HT1080 (cell line): Measurements from ENCODE around the gene ZACN.

GRCh38 chr17:75498582-75499441, 16.5 kb downstream of the CASKIN2 start:
RAMPAGE:
- cytosol, long total RNA: no peak
- long total RNA: no peak
- nucleus, long total RNA: no peak

DNA sequence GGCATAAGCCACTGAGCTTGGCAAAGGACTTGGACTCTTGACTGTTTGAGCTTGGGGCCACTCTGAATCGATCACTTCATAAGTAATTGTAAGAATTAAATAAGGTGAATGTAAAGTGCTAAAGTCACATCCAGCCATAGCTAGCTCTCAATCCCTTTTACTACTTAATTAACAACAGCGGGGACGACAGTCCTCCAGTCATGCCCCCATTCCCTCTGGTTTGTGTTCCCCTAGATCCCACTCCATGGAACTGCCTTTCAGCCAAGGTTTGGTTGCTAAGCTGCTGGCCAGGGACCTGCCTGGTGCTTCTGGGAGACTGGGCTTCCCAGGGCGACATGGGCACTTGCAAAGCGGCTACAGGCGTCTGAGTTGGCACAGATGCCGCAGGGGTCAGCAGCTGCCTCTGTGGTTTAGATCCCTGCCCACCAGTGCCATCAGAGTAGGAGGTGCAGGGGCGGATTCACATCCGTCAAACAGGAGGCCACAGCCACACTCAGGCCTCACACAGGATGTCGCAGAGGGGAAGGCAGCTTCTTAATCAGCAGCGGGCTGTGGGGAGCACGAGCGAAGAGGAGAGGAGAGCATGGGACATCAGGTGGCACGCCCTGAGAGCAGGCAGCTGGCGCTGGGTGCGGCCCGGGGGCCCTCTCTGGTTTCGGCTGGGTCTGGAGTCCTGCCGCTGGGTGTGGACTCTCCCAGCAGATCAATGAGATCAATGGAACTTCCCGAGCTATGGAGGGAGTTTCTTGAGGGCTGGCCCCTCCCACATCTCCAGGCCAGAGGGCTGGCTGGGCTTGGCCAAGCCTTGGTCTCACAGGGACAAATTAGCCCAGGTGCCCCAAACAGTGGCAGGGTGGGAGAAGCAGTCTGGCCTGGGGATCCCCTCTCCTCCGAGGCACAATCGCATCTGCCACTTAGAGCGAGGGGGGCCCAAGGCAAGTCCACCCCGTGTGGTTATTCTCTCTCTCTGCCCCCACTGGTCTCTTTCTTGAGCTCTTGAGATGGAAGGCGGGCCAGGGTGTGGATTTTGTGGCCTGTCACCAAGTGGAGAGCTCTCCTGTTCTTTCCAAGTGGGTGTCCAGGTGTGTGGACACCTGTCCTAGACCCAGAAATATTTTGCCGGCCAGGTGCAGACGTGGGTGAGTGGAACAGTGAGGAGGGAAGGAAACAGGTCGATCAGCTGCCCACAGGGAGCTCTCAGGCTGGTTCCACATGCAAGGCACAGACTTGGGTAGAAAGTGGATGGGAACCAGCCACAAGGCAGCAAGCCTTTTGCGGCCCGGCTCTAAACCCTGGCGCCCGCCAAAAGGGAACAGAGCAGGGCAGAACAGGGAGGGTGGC, 9.7 kb downstream of the LLGL2 start:
RAMPAGE:
- cytosol, long total RNA: no peak
- long total RNA: no peak
- nucleus, long total RNA: no peak

RAMPAGE:
- cytosol, long total RNA: no peak
- long total RNA: no peak
- nucleus, long total RNA: no peak
Measured at GRCh38 chr17:75589731-75589928, 2.0 kb downstream of the MYO15B start.

DNA sequence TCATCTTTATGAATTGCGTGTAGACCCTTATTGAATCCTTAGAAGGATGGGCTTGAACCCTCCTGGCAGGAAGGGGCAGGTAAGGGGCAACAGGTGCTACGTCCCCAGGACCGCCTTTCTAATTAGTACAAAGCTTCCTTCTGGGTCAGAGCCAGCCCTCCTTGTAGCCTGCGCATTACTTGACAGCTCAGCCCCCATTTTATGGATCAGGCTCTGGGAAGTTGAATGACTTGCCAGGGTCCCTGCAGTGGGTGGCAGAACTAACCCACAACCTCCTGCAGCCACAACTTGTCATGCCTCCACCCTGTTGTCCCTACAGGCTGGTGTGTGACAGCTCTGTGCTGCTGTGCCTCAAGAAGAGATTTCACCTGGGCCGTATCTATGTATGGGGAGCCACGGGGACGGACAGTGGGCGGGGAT, 2.7 kb downstream of the MYO15B start:
RAMPAGE:
- cytosol, long total RNA: no peak
- long total RNA: no peak
- nucleus, long total RNA: no peak

GRCh38 chr17:75616213-75616922, 16.9 kb upstream of the SMIM5 start:
RAMPAGE:
- cytosol, long total RNA: no peak
- long total RNA: no peak
- nucleus, long total RNA: no peak

RAMPAGE:
- cytosol, long total RNA: no peak
- long total RNA: no peak
- nucleus, long total RNA: no peak
Measured at GRCh38 chr17:75628214-75628675, 5.0 kb upstream of the SMIM5 start.

GRCh38 chr17:75737929-75738625, 16.8 kb downstream of the ITGB4 start:
RAMPAGE:
- cytosol, long total RNA: no peak
- long total RNA: no peak
- nucleus, long total RNA: no peak

GRCh38 chr17:75757332-75757825, 7.6 kb downstream of the GALK1 start:
RAMPAGE:
- cytosol, long total RNA: no peak
- long total RNA: no peak
- nucleus, long total RNA: no peak

RAMPAGE:
- cytosol, long total RNA: no peak
- long total RNA: no peak
- nucleus, long total RNA: no peak
Measured at GRCh38 chr17:75777262-75777433, 2.4 kb downstream of the H3-3B start.

GRCh38 chr17:75808713-75809419, 24.3 kb downstream of the UNK start:
RAMPAGE:
- cytosol, long total RNA: no peak
- long total RNA: no peak
- nucleus, long total RNA: no peak

GRCh38 chr17:75824340-75825515, 19.5 kb downstream of the UNC13D start:
RAMPAGE:
- cytosol, long total RNA: no peak
- long total RNA: no peak
- nucleus, long total RNA: no peak

DNA sequence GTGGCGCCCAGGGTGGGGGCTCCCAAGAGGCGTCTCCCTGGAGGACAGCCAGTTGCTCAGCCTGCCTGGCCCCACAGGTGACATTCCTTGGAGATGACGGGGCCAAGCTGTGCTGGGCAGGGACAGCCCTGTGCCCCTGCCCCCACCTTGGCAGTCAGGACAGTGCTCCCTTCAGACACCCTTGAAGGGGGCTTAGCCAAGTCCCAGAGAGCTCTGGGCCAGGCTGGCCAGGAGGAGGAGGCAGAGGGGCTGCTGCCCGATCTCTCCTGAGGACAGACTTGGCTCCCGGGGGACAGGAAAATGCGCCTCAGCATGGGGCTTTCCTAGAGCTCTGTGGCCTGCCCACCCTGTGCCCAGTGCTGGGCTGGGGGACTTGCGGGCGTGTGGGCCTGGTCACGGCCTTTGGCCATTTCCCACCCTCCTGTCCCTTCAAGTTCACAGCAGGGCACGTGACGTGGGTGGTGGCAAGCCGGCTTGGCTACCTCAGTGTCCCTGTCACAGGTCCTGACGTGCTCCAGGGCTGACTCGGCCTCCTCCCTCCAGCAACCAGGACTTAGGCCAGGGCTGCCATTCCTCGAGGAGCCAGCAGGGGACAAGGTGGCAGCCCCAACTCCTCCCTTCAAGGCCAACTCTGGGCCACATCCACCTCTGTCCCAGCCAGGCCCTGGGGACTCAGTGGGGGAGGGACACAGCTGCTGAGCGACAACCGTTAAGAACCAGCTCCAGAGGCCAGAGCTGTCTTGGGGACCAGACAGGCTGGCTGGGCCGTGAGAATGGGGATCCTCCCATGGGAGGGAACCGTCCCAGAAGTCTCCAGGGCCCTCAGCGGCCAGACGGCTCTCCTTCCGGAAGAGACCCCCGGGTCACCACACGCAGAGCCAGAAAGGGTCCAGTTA, 855 bp upstream of the UNC13D start:
RAMPAGE:
- cytosol, long total RNA: no peak
- long total RNA: no peak
- nucleus, long total RNA: no peak

RAMPAGE:
- cytosol, long total RNA: no peak
- long total RNA: no peak
- nucleus, long total RNA: no peak
Measured at GRCh38 chr17:75847328-75847974, 3.2 kb upstream of the UNC13D start.

RAMPAGE:
- cytosol, long total RNA: no peak
- long total RNA: no peak
- nucleus, long total RNA: no peak
Measured at GRCh38 chr17:75975875-75976500, 3.0 kb downstream of the ACOX1 start.

GRCh38 chr17:76017330-76017628, 9.8 kb downstream of the EVPL start:
RAMPAGE:
- cytosol, long total RNA: no peak
- long total RNA: no peak
- nucleus, long total RNA: no peak

RAMPAGE:
- cytosol, long total RNA: no peak
- long total RNA: no peak
- nucleus, long total RNA: no peak
Measured at GRCh38 chr17:76050973-76051460, 21.3 kb downstream of the SRP68 start.

DNA sequence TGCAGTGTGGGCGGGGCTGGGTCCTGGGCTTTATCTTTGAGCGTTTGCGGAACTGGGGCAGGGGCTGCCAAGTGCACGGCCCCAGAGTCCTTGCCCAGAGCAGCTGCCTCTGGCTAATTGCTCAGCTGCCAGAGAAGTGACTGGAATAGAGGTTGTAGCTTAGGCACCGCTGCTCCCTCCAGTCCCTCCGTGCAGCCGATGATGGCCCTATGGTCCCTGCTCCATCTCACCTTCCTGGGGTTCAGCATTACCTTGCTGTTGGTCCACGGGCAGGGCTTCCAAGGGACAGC, at the start of gene ZACN:
Gene ZACN, plus strand, starts transcription at position 116 of the 290 bp plus-strand sequence.
RAMPAGE:
- cytosol, long total RNA: no peak
- long total RNA: no peak
- nucleus, long total RNA: no peak

RAMPAGE:
- cytosol, long total RNA: no peak
- long total RNA: no peak
- nucleus, long total RNA: no peak
Measured at GRCh38 chr17:76208170-76208443, 32.2 kb downstream of the RNF157 start.

GRCh38 chr17:76246372-76247073, 6.2 kb upstream of the RNF157 start:
RAMPAGE:
- cytosol, long total RNA: no peak
- long total RNA: no peak
- nucleus, long total RNA: no peak

DNA sequence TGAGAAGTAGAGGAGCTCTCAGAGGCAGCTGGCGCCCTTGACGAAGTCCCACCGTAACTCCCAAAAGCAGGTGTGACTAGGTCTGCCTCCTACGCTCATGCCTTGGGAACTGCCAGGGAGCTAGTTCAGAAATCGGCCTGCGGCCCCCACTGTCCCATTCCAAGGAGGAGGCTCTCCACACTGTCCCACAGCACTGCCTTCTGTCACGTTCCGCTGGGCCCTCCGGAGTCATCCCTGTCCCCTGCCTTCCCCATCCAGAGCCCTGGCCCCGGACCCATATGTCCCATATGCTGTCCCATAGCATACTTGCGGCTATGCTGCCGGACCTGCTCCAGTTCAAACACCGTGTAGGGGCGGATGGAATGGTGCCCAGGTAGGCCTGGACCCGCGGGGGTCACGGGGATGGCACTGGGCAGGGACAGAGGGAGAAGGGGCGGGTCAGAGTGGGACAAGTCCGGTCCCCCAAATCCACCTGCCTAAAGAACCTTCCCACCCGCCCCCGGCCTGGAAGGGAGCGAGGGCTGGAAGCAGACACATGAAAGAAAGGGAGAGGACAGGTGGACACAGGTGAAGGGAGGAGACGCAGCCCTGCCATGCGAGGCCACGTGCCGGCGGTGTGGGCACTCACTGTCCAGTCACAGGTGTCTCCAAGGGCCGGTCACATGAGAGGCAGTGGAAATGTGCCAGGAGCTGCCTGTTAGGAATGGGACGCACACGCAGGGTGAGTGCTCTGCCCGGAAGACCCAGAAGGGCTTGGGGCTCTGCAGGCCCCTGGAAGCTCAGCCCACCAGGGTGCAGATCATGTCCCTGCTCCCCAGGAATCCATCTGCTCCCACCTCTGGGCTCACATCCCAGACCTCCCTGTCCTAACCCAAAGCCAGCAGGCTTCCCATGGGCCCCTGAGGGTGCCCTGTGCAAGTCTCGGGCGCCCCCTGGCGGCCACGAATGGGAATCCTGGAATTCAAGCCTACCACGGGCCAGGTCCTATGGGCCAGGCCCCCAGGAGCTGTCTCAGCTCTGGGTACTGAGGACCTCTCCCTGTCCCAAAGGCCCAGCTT, 13.9 kb downstream of the UBALD2 start:
RAMPAGE:
- cytosol, long total RNA: no peak
- long total RNA: no peak
- nucleus, long total RNA: no peak